ENCODE results near the gene CPSF6.

- PRO-cap, result no peak
Measured at GRCh38 chr12:65825862-65826536, 1.7 kb downstream of the HMGA2 start.

DNA sequence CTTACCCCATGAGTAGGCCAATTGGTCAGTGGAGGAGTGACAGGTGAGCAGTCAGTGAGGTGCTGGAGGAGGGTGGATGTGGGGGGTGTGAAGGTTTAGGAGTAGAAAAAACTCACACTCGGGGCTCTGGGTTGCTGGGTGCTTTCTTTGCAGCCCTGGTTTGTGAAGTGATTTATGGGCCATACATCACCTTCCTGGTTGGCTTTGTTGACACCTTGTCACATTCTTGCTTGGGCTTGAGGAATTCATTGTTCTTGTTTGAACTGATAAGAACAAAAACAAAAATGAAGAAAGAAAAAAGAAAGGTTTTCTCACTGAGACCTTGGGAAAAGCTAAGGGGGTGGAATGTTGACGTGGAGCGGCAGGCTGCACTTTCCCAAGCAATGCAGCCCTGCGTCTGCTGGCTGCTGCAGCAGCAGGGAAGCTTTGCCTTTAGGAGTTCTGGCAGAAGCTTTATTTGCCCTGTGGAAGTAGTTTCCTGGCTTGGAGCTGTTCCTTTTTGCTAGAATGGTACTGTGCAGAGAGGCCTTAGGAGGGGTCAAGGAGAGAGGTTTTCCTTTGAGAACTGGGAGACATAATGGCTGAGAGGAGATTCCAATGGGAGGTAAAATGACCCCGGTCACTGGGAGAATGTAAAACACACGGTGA lies 52.7 kb downstream of the HMGA2 start:
- PRO-cap, result no peak

- PRO-cap, result no peak
Measured at GRCh38 chr12:66156463-66157146, 13.2 kb downstream of the TMBIM4 start.

GRCh38 chr12:66168573-66169018 lies 1.2 kb downstream of the TMBIM4 start:
- PRO-cap, result no peak

GRCh38 chr12:66237415-66238115 lies 48.6 kb downstream of the IRAK3 start:
- PRO-cap, result no peak

- PRO-cap, result no peak
Measured at GRCh38 chr12:66964545-66965374, 285.9 kb upstream of the GRIP1 start.

- PRO-cap, result no peak
Measured at GRCh38 chr12:67592712-67592984, 55.9 kb upstream of the DYRK2 start.

- PRO-cap, result bidirectional peak, plus-strand start at chr12:67649795, minus-strand start at chr12:67649577; unidirectional peak, minus-strand start at chr12:67649902; bidirectional peak, plus-strand start at chr12:67650336, minus-strand start at chr12:67650251
Measured at GRCh38 chr12:67649461-67650543, 1.3 kb downstream of the DYRK2 start.

DNA sequence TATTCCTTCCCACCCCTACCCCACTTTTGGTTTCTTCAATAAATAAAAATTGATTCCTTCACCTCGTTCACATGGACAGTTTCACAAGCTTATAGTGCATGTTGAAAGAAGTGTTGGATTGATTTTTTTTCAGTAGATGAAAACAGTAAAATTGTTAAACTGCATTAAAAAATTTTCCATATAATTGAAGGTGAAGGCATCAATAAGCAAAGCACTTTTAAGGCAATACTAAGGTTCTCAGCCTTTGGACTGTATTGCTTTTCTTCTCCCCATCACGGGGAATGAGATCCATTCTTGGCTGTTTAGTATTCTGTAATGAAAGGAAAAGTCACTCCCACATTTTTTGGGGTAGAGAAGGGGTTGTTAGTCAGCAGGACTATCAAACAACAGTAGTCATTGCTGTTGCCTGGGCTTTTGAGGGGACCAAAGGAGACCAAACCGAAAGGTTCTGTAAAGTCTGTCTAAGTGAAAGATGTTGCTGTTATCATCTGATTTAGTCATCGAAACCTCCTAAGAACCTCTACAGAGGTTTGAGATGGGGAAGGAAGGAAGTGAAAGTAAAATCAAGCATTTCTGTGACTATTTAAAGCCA lies 49.9 kb downstream of the DYRK2 start:
- PRO-cap, result no peak

- PRO-cap, result no peak
Measured at GRCh38 chr12:68368491-68368869, 36.3 kb upstream of the MDM1 start.

DNA sequence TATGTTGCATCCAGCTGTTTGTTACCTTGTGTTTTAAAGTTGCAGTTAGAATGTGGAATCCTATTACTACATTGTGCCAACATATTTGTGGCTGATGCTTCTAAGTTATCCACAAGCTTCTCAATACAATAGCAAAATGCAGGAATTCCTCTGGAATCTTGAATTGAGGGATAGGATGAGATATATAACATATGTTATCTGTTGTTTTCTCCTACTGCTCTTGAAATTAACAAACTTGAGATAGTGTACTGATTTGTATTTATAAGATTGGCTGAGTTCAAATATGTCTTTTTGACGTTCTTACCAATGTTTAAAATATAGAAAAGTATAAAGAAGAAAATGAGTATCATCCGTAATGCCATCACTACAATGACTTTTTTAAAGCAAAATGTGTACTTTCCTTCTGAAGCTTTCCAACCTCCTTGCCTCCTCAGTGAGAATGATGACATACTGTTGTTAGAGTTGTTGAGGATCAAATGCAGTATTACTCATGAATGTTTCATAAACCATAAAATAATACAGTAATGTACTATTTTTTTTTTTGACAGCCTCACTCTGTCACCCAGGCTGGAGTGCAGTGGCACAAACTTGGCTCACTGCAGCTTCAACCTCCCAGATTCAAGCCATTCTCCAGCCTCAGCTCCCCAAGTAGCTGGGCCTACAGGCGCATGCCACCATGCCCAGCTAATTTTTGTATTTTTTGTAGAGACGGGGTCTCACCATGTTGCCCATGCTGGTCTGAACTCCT lies 6.7 kb downstream of the RAP1B start:
- PRO-cap, result no peak

- PRO-cap, result no peak
Measured at GRCh38 chr12:68625342-68625844, 14.7 kb downstream of the RAP1B start.

- PRO-cap, result no peak
Measured at GRCh38 chr12:68788884-68789530, 19.0 kb upstream of the MDM2 start.

GRCh38 chr12:68804256-68805493 lies 3.3 kb upstream of the MDM2 start:
- PRO-cap, result no peak

DNA sequence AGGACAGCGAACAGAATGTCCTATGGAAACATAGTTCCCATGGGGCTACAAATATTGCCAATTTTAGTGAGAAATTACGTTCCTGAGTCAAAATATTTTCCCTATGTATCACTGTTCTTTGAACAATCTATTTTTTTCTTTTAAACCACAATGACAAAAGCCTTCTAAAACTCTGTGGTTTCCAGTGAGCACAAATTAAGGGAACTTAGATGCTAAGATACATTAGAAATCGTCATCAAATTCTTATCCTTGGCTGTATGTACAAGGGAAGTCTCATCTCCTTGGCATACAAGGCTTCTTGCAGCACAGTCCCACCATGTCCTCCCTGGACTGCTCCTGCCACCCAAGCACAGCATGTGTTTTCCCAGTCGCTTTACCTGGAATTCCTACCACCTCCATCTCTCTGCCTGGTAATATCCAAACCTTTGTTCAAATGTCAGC lies 17.9 kb downstream of the CPM start:
- PRO-cap, result no peak

DNA sequence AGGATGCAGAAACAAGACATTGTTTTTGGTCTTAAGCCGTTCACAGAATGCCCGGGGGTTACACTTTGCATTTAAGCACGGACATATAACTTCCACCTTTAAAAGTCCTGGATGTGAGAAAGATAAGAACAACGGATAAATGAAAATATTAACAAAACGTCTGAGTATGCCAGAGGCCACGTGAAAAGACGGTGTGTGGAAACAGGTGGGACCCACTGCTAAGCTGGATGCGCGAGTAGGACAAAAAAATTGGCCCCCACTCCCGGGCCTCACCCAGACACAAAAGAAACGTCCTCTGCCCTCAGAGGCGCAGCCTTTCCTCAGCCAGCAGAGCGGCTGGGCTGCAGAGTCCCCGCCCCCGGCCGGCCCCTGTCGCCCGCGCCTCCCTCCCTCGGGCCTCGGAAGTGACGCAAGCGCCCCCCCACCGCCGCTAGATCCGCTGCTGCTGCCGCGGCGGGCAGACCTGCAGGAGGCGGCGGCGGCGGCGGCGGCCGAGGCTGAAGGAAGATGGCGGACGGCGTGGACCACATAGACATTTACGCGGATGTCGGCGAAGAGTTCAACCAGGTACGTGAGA lies at the start of gene CPSF6:
Gene CPSF6 (plus strand): TSS at position 430 of the 577 bp plus-strand sequence.
- PRO-cap, result bidirectional peak, plus-strand start at position 468 of the sequence, minus-strand start at position 322 of the sequence

DNA sequence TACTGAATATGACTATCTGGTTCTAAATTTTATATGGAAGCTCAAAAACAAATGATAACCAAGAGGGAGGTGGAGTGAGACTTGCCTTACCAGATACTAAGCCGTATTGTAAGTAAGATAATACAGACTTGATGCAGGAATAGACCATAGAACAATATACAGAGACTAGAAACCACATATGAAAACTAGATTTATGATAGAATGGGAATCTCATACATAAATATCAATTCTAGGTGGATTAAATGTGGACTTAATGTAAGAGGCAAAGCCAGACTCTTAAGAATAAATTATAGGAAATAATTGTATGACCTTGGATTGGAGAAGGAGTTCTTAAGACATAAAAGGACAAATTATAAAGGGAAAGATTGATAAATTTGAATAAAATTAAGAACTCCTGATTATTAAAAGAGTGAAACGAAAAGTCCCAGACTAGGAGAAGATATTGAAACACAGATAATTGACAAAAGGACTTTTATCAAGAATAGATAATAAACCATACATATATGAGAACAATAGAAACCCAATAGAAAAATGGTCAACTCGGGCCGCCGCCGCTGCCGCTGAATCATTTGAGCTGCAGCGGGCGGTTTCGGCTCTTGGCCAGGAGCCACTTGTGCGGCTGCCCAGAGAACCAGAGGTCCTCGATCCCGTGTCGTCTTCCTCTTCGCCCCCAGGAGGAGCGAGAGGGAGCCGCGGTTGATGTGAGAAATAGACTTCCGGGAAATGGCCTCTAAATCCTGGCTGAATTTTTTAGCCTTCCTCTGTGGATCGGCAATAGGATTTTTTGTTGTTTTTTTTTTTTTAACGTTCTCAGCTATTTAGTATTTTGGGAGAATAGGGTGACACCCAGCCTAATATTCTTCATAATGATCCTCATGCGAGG lies 44.5 kb downstream of the CPSF6 start:
- PRO-cap, result no peak

DNA sequence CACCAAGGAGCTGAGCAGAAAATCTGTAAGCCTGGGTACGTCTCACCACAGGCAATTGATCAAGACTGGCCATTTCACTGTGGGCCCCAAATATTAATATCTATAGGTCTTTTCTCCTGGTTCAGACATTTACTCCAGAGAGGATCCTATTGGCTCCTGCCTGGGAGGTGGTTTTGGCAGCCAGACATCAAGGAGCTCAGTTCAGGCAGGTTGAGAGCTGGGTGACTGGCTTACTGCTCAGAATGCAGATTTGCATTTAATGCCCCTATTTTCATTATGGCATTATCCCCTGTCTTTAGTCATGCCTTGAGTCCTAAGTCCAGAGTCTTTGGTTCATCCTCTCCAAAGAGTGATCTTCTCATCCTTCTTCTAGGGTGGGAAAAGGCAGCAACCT lies 4.6 kb upstream of the LYZ start:
- PRO-cap, result no peak

DNA sequence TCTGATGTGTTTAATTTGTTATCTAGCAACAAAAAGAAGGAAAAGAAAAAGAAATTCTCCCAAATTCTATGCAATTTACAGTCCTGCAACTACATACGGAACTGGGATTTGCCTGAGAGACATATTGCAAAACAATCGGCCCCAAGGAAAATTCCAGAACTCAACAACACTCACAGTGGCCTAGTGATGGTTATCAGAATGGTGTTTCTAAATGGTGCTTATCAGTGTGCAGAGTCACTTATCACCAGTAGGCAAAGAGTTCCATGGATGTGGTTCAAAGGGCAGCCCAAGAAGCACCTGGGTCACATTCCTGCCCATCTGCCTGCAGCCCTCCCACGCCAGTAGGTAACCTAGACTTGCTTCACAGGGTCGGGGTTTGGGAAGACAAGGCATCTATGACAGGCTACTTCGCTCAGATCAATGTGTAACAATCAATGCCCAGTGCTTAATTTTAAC lies 53.9 kb upstream of the FRS2 start:
- PRO-cap, result no peak

DNA sequence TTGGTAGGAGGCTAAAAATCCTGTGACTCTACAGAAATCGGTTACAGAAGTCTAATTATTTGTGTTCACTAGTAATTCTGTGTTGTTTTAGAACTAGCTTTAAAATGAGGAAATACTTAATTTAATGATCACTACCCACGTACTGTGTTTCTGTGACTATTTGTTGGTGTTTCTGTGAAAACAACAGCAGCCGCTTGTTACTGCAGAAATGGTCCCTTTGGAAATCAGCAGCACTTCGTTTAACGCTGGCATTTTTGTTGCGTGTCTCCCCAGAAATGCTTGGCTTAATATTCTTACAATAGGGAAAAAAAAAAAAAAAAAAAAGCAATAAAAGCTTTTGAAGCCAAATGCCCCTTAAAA lies 52.7 kb upstream of the FRS2 start:
- PRO-cap, result no peak